A172 (cell line): ENCODE measurements around a stretch of chr2.

DNA sequence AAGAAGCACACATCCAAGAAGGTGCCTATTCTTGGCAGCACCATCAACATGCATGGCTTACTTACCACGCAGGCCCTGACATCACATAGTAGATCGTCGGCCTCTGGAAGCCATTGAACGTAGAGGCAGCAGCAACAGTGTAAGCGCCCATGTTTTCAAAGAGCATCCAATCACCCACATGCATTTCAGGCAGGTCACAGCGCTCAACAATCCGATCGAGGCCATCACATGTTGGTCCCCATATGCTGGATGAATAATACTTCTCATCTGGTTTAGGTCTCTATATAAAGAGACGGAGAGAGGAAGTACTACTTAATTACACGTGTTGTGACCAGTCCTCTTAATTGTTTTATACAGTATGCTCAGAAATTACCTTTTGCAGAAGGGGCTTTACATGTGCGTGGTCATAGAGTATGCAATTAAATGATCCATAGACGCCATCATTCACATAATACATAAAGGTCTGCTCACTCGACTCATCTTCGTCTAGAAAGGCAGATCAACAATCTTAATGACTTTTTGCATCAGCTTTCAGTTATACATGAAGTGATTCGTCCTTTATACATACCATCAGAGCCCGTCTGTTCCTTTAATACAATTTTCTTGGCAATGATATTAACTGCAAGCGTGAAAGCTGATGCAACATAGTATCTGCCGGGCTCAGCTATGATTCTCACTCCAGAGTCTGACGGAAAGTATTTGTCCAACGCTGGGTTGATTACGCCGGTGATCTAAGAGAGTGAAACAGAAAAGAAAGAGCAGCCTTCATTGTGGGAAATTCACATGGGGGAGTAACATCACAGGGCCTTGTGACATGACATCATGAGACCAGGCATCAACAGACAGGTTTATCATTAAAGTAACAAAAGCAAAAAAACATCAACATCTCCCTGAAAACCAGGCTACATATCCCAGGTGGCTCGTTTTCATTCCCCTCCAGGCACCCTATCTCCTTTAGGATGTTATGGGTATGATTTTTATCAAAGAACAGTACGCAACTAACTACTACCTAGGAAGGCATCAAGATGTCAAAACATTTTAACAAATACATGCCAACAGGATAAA, 6.4 kb downstream of the ODC1 start:
- RAMPAGE, long total RNA, result no peak

GRCh38 chr2:10444036-10444385, 4.1 kb downstream of the ODC1 start:
- RAMPAGE, long total RNA, result no peak

DNA sequence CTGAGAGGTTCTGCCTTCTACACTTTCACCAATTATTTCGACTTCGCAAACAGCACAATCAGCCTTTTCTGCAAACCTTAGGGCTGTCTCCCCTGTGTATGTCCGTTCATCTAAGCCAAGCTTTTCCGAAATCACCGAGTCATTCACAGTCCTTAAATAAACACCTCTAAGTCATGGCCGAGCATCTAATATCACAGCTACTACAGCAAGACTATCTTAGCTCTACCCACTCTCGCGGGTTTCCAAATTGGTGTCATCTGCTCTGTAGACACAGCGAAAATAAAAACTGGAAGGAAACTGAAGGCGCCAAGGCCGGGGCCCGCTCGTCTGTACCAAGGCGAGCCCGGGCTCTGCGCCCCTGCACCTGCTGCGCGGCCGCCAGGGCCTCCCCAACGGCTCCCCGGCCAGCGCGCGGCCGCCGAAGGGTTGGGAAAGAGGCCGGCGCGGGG, 705 bp downstream of the ODC1 start:
- RAMPAGE, long total RNA, result no peak

GRCh38 chr2:10448965-10449812, 1.1 kb upstream of the ODC1 start:
- RAMPAGE, long total RNA, result no peak

DNA sequence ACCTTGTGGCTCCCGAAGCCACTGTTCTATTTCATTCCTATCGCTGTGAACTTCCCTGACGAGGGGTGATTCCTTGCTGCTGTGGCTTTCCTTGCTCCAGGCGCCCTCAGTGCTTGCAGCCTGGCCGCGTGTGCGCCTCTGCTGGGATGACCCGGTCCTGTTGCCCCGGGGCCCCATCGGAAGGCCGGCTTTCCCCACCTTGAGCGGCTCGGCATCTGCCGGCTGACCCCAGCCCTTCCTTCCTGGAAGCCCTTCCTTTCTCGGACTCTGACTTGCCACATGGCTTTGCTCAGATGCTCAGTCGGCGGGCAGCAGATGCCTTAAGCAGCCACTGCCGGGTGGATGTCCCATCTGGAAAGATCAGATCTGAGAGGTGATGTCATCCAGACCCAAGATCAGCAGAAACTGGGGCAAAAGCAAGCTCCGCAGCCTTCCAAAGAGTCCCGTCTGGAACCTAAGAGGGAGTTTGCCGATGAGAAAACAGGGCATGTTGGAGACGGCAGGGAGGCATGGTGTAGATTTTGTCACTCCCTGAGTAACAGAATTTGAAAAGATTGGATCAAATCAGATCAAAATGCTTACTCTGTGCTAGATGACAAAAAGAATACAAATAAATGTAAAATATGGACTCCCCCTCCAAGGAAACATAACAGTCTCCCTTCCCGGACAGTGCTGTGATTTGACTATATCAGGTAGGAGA, 100.6 kb upstream of the ODC1 start:
- RAMPAGE, long total RNA, result no peak

DNA sequence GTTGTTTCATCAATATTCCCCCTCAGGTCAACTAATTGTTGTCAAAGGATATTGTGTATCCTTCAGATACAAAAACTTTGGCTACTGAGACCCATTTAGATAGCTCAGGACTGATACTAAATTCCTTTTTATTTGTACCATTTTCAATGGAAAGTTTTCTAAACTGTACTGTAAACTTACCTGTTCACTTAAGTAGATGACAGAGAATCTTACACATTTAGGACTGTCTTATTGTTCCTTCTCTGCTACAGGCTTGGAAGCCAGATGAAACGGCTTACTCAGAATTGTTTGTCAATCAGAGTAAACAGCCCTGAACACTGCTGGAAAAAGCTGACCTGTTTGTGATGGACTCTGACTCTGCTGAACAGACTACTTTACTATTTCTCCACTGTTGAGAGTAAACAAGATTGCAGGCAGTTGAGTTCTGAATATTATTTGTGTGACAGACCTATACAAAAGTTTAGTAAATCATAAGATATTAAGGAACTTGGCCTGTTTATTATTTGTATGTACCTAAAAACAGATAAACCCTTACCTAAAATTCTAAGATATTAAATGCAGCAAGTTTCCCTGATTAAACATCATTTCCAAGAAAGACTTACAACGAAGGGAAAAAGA, 99.1 kb downstream of the NOL10 start:
- RAMPAGE, long total RNA, result no peak

- RAMPAGE, long total RNA, result no peak
Observed at GRCh38 chr2:10634240-10634858, 55.4 kb downstream of the NOL10 start.

- RAMPAGE, long total RNA, result no peak
Observed at GRCh38 chr2:10712134-10712545, 9.3 kb upstream of the ATP6V1C2 start.

GRCh38 chr2:10774344-10775351, 37.9 kb downstream of the PDIA6 start:
- RAMPAGE, long total RNA, result no peak

DNA sequence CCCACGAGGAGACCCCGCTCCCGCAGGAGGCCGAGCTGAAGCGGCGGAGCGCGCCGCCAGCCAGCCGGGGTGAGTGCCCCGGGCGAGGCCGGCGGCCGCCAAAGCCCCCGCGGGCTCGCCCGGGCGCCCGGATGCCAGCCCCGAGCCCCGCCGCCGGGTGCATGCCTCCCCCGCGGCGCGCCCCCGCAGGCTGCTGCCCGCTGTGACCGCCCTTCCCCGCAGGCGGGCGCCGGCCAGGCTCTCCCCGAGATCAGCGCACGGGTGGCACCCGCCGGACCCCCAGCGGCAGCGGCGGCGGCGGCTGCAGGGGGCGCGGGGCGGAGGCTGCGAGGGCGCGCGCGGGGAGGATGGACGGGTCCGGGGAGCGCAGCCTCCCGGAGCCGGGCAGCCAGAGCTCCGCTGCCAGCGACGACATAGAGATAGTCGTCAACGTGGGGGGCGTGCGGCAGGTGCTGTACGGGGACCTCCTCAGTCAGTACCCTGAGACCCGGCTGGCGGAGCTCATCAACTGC, 402 bp downstream of the KCNF1 start:
- RAMPAGE, long total RNA, result no peak

DNA sequence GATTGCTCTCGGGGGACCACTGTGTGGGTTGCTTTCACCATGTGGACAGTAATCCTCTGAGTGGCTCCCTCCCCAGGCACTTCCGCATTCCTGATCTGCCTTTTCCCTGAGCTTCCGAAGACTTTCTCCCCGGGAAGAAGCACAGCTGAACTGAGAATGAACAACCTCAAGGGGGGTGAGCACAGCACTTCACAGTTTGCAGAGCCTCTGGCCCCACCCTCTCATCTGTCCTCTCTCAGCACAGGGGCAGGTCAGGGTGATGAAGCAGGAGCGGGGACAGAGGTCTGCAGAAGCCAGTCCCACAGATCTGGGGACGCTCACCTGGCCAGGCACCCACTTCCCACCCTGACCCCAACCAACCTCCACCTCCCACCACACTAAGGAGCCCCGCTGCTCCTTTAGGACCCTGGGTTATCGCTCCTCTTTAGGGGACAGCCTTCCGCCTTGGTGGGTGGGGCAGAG, 11.3 kb upstream of the C2orf50 start:
- RAMPAGE, long total RNA, result no peak

DNA sequence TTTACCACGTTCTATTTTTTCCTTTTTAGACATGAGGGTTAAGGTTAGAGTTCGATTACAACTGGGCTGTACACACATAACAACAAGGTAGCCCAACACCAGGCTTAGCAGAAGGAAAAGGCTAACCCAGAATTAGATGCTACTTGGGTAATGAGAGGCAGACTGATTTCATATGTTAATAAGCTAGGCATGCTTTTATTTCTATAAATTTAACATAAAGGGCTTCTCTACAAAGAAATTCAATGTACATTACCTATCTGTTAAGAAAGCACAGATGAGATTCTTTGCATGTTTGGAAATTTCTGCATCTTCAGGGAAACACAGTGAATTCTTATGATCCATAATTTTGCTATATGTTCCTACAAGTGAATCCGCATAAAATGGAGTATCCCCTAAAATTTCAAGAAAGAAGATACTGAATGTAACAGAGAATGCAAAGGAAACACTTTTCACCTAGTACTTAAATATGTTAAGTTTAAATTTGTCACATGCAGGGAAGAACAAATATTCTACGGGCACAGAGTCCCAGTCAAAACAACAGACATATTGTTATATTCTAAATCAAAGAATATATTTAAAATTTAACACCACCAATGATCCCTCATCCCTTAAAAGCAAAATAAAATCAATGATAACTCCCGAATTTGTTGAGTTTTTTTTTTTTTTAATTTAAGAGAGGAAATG, 68.9 kb downstream of the SLC66A3 start:
- RAMPAGE, long total RNA, result no peak

- RAMPAGE, long total RNA, result no peak
Observed at GRCh38 chr2:11286324-11286879, 58.0 kb downstream of the ROCK2 start.

DNA sequence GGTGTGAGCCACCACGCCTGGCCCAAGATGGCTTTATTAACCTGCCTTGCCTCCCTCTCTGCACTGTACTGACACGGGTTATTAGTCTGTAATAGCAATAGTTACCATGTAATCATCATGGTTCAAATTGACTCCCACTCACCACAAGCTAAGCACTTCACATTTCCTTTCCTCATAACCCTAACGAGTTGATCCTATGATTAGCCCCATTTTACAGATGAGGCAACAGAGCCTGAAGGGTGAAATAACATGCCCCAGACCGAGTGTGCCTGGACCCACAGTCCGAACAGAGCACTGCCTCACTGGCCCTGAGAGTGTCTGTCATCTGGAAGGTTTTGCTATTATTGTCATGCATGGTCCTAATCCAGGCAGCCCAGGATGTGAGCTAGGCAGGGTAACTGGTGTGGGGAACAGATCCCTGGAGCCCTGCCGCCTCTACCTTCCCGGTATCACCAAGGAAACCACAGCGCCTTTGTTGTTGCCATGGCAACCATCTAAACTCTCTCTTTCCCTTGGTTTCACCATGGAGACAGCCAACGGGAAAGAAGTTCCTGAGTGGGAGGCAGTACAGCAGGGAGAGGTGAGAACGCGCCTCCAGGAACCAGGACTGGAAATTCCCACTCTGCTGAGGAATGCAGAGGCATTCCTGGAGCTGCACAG, 47.0 kb upstream of the ROCK2 start:
- RAMPAGE, long total RNA, result no peak

DNA sequence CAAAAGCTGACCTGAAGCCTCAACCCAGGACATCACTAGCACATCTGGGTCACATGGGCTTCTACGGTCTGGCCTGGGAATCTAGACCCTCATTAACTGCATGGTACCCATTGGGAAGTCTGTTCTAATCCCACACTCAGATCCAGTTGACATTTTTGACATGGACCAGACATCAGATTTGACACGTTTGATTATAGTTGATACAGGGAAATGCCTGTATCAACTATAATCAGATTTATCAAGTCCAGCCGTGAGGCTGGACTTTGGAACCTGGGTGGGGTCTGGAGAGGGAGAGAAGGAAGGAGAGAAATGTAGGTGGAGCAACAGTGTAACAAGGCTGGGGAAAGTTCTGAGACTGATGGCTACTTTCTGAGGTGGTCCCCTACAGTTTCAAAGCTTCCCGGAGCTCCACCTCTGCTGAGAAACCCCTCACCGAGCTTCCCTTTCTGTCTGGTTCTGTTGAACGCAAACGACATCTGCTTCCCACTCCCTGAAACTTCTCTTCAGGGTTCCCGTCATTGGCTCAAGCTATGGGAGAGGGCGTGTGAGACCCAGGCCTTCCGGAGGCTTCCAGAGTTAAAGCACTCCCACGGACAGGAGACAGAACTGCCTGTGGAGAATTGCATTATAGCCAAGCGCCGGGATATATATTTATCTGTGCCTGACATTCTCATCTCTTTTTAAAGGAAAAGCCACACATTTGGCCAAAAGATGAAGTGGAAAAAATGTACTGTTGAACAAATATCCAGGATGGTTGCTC, 59.9 kb downstream of the E2F6 start:
- RAMPAGE, long total RNA, result no peak

DNA sequence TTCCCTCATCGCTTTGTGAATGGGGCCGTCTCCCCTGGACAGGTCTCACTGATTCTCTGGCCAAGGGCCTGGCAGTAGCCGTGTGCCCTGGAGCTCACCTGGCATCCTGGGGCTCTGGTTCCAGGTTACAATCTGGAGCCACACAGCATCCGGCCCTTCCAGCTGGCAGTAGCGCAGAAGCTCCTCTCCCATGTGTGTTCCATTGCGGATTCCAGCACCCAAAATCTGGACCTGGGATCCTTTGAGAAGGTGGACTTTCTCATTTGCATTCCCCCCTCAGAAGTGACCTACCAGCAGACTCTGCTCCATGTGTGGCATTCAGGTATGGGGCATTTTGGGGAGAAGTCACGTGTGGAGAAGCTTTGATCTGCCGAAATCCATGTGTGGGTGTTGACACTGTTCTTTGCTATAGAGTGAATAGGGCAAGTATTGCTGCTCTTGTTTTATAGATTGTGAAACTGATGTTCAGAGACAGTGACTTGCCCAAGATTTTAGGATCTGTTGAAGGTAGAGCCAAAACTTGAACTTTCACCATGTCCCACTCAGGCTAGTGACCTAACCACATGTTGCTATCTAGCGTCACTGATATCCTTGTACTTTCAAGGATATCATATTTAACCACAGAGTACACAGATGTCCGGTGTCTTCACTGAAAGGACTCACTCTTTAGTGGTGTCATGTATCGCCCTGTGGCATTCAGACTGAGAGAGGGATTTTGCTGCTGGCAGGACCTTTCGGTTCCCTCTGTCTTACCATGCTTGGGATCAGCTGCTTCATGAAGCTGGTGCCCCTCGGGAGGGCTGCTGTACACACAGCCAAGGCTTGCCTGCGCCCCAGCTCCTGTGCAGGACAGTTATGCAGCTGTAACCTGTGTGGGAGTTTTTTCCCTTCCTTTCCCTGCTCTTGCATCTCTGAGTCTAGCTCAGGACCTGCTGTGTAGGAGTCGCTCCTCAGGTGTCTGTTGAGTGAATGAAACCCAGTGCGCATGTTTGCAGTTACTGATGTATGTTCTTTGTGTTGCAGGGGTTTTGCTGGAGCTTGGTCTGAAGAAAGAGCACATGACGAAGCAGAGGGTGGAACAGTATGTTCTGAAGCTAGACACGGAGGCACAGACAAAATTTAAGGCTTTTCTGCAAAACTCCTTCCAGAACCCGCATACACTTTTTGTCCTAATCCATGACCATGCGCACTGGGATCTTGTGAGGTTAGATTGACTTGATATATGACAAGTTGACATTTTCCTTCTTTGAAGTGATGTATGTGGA, 64.2 kb downstream of the GREB1 start:
- RAMPAGE, long total RNA, result no peak

DNA sequence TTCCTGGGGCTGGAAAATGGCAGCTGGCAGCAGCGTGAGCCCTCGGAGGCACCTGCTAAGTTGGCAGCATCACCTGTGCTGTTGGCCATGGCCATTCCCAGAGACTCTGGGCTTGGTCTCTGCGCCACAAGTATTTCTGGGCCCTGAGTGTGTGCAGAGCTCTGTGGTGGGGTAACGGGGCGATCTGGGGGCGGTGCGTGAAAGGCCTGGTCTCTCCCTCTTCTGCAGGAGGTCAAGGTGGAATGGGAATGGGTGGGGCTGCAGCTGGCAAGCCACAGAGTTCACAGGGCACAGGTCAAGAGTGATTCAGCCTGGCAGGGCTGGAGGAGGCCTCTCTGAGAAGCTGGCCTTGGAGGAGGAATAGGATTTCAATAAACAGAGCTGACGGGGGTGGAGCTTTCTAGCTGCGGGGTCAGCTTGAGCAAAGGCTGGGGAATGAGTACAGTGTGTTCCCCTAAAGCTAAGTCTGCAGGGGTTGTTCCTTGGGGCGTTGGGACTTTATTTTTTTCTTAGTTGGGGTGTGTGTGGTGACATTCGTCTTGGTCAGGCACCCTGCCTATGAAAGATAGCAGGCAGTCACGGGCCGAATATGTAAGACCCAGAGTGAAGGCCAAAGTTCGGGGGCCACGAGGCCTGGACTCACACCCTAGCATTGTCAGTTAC, 10.4 kb upstream of the NTSR2 start:
- RAMPAGE, long total RNA, result no peak

DNA sequence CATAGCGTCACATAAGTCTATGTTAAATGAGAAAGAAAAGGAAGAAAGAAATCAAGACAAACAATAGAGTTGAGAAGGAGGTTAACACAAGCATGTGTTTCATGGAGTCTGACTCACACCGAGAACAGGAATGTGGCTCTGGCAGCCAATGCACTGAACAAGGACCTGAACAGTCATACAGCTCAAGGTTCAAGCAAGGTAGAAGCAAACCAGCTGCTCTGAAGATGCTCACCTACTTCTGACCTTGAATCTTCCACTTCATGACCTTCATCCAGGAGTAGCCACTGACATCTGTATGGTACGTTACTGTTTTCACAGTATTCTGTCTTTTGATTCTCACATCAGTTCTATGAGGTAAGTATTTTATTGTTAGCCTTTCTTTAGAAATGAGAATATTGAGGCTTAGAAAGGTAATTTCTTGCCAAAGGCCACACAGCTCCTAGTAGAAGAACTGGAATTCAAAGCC, 36.1 kb upstream of the LPIN1 start:
- RAMPAGE, long total RNA, result no peak

DNA sequence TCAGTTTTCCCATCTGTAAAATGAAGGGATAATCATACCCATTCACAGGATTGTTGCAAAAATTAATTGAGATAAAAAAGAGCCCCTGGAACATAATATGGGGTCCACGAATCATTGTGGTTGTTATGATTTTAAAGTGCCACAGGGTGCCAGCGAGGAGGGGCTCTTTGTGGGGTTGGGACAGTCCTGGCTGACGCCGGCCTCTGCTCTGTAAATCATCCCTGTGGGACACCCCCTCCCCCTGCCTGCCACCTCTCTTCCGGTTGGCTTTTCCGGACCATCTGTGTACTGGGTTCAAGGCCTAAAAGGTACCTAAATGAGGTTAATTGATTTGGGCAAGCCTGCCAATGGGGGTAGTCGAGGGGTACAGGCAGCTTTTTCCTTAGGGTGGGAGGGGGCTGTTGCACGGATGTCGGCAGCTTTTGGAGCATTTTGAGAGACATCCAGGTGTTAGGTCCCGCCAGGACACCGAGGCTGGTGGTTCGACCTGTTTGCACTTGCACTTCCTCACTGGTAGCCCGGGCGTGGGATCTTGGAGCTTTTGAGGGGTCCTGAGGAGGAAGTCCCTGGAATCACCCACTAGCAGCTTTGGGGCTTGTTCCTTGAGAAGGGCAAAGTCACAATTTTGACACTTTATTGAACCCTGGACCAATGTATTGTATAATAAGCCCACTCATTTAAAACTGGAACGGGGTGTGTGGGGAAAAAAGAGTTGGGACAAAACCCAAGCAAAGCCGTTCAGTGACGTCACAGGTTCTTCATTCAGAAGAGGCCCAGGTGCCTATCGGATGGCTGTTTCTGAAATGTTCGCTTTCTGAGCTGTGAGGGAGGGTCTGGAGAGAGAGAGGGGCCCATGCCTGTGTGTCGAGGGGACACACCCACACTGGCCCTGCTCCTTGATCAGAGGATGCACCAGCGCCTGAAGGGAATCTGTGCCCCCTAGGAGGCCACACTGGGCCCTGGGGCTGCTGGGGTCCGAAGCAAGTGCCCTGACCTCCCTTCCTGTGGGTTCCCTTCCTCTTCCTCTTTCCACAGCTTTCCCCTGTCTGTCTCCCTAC, 2.3 kb downstream of the LPIN1 start:
- RAMPAGE, long total RNA, result no peak

GRCh38 chr2:11749491-11750188, 3.2 kb downstream of the LPIN1 start:
- RAMPAGE, long total RNA, result no peak